Helper T cell (primary cell): Measurements from ENCODE around the genes ZNRF1 and ADAT1.

DNA sequence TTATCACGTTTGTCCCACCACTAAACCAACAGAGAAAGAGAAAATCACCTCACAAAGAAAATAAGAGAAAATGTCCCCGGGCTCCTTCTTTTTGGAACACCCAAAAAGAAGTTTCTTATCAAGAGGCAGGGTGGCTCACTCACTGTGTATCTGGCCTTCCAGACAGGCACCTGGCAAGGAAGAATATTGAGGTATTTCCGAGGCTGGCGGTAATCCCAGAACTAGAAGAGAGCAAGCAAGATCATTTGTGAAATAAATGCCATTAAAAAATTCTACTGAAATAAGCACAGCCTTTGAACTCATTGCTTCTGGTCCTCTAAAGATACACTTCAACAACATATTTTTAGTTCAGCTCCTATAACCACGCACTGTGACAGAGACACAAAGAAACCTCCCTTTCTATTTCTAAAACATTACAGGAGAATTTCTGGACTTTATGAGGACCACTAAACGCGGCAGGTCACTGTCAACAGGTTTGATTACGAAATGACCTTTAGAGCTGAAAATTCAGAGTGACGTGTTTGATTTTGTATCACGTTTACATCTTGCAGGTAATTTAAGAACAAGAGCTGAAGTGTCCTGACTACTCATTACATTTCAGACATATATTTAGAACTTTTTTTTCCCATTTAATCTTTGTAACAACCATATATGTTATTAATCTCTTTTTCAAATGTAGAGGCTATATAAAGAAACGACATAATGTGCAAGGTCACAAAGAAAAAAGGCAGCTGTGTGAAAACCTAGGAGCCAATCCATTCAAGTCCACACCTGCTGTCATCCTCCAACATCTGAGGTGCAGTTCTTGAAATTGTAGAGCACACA lies 60.9 kb downstream of the WDR59 start:
- PRO-cap, 2 experiments: no peak in any of the 2 experiments

- PRO-cap, 2 experiments: peak in 2 of 2 experiments; most common plus-strand start chr16:74999058 (in 1)
Observed at GRCh38 chr16:74998410-74999129, at the start of gene ZNRF1. TSS of gene ZNRF1 (plus strand) at chr16:74999024.

GRCh38 chr16:74999857-75000482 lies 1.1 kb downstream of the ZNRF1 start:
- PRO-cap, 2 experiments: peak in 2 of 2 experiments; most common plus-strand start chr16:75000090 (in 2); most common minus-strand start chr16:74999974 (in 1)

GRCh38 chr16:75065472-75066076 lies 51.0 kb downstream of the LDHD start:
- PRO-cap, 2 experiments: no peak in any of the 2 experiments

GRCh38 chr16:75234646-75236142 lies 16.2 kb downstream of the BCAR1 start:
- PRO-cap, 2 experiments: no peak in any of the 2 experiments

DNA sequence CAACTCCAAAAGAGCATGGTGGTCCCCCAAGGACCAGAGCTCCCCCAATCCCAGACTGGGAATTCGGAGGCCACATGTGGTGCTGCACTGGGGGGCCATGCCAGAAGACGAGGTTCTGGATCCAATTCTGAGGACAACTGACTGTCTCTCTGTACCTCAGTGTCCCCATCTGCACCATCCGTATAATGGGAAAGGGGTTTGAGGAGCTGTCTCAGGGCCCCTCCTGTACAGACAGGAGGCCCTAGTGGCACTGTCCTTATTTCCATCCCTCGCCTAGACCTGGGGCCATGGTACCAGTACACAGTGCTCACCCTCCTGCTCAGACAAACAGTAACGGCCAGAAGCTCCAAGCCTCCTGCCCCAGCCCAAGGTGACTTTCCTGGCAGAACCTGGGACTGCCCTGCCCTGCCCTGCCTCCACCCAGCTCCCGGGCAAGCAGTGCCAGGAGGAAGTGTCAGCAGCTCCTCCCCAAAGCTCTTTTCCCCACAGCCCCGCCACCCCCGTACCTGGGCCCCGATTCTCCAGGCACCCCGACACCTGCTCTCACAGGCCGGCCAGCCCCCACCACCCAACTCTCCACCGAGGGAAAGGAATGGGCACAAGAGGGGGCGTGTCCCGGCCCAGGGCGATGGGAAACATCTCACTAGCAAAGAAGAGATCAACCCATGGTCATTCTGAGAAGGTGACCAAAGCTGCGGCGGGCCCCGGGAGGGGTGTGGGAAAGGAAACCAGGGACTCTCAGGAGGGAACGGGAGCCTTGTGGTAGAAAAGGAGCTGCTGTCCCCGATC lies 1.4 kb downstream of the BCAR1 start:
- PRO-cap, 2 experiments: no peak in any of the 2 experiments

GRCh38 chr16:75264193-75264599 lies 12.8 kb upstream of the BCAR1 start:
- PRO-cap, 2 experiments: no peak in any of the 2 experiments

DNA sequence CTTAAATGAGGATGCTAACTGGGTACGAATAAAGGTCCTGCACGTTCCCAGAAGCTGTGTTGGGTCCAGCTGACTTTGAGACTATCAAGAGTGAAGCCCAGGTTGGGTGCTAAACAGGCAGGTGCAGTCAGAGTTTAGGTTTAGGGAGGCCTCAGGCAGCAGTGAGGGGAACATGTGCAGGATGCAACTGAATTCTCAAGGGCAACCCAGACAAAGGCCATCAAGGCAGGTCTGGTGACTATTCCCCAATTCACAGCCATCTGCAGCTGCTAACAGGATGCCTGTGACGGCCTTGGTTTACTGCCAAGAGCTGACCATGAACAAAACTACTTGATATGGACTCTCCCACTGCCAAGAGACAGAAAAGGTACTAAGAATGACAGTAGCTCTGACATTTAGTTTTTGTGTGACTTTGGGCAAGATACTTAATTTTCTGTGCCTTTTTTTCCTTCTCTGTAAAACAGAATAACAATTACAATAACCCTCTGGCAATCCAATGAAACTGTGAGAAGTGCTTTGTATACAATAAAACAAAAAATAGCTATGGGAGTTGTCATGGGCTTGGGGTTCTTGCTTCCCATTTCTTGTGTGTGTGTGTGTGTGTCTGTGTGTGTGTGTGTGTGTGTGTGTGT lies 45.3 kb upstream of the BCAR1 start:
- PRO-cap, 2 experiments: no peak in any of the 2 experiments

- PRO-cap, 2 experiments: peak in 2 of 2 experiments; most common plus-strand start chr16:75434016 (in 1); most common minus-strand start chr16:75433919 (in 2)
Observed at GRCh38 chr16:75433682-75434315, 496 bp upstream of the CFDP1 start.

GRCh38 chr16:75566631-75567260 lies 567 bp downstream of the GABARAPL2 start:
- PRO-cap, 2 experiments: peak in 2 of 2 experiments; most common plus-strand start chr16:75567012 (in 2); most common minus-strand start chr16:75566862 (in 2)

GRCh38 chr16:75623095-75623691 lies at the start of gene ADAT1:
TSS of gene ADAT1 (minus strand) at chr16:75623281.
- PRO-cap, 2 experiments: peak in 2 of 2 experiments; most common plus-strand start chr16:75623547 (in 1); most common minus-strand start chr16:75623241 (in 2)

DNA sequence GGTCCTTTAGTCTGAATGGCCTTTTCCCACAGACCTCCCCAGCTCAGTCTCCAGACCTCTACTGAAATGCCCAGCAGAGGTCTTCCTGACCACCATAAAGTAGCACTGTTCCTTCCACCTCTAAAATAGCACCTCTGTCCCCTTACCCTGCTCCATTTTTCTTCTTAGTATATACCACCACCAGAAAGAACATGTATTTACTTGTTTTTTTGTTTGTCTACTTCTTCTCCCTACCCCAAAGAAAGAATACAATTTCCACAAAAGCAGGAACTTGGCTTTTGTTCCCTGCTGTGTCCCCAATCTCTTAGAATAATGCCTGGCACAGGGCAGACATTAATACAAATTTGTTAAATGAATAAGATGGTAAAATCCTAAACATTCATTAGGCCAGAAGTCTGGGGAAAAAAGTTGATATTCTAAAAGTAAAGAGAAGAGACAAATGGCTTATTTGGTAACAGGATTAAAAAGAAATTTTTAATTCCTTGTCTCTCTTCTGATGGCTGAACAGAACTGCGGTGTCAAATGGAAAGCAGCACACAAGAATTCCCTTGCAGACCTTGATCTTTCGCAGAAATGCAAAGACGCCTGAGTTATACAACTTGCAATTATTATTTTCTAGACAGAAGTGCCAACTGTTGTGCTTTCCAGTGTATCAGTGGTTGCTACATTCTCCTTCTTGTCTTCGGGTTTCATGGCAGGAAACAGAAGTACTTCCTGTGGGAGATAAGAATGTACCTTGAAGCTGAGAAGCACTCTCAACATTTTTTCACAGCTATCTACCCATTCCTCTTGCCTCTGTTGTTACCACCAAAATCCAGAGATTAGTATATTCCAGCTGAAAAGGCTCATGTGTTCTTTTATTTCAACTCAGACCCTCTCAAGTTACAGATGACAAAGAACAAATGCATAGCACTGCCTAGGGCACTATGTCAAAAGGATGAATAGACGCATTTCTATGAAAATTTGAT lies 4.5 kb upstream of the ADAT1 start:
- PRO-cap, 2 experiments: no peak in any of the 2 experiments

DNA sequence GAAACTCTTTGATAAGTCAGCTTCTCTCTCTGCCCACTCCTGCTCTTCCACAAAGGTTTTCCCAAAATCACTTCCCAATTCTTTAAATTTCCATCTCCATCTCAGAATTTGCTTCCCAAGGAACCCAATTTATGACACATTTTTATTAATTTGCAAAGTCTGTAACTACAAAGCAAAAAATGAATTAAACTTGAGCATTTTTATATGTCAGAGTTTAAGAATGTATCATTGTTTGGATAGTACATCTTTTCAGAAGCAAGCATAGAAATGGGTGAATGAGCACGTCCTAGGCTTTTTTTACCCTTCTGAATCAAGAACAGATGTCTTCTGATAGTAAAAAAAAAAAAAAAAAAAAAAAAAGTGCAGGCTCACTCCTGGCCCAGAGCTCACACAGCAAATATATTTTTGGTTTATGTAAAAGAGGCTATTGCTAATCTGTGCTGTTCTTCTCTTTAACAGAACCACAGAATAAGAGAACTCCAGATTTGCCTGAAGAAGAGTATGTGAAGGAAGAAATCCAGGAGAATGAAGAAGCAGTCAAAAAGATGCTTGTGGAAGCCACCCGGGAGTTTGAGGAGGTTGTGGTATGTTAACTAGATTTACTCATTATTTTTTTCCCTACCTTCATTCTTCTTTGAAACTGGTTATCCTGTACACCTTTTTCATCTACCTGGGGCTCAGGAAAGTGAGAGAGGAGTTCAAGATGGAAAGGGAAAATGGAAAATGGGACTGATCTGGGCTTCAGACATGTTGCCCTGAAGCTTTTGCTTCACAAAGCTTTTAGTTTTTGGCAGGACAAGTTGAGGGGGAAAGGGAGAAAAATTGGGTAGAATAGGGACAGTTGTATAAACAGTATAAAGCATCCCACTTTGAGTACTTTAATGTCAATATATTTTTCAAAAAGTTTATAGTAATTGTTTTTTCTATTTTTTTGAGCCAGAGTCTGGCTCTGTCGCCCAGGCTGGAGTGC lies 6.5 kb downstream of the TERF2IP start:
- PRO-cap, 2 experiments: no peak in any of the 2 experiments

GRCh38 chr16:76879340-76879812 lies 311.6 kb upstream of the MON1B start:
- PRO-cap, 2 experiments: no peak in any of the 2 experiments

GRCh38 chr16:78092507-78092933 lies 6.9 kb upstream of the WWOX start:
- PRO-cap, 2 experiments: no peak in any of the 2 experiments

DNA sequence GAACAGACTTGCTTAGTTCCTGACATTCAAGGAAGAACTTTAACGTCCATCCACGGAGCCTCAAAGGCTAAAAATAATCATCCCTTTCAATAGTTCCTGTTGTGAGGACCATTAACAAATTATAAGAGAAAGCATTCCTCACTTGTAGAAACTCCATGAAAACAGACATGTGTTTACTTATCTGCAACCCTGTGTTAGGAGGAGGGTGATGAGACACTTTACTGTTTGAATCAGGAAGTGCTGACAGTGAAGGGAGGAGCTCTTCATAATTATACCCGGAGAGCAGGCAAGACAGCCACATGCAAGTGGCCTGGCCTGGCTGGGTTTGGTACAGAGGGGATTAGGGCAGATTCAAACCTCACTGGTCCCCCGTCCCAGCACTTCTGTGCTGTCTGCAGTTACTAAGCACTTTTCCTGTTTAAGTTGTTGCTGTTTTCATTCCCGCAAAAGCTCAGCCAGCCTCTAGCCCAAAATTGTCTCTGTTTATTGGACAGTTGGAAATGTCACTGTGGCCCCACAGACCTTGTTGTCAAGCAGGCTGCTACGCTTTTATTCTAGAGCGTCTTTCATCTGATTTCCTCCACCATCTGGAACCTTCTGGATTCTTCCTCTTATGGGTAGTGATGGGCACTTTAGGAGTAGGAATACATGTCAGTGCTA lies 78.5 kb downstream of the WWOX start:
- PRO-cap, 2 experiments: no peak in any of the 2 experiments

- PRO-cap, 2 experiments: no peak in any of the 2 experiments
Observed at GRCh38 chr16:78463553-78464408, 364.3 kb downstream of the WWOX start.

GRCh38 chr16:78505968-78506728 lies 406.7 kb downstream of the WWOX start:
- PRO-cap, 2 experiments: no peak in any of the 2 experiments

DNA sequence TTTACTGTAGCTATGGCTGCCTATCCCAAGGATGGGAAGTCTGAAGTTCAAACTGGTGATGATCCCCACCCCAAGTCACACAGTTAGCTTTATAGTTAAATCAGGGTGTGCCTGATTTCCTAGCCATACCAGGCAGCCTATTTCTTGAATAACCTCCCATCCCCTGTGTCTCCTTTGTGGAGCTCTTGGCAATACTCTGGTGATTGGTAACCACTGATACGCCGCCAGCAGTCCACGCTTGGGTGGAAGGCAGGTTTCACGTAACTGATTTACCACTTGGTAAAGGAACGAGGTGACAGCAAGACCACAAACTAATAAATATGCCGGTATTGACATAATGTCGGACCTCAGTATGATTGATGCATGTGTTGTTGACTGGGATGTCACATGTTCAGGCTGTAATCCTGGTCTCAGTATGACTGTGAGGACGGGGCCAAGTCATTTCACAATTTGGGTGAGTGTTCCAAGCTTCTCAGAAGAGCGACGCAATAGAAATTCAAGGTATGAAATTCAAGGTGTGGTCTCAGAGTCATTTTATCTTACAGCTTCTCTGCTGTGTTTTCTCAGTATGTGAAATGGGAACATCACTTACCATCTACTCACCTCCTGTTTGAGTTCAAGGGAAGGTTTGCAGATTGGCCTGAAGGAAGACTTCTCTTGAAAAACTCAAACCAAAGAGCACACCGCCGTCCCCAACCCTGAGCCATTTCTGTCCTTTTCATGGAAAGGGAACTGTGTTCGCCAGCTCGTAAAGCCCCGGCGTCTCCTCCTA lies 678.8 kb downstream of the WWOX start:
- PRO-cap, 2 experiments: no peak in any of the 2 experiments

DNA sequence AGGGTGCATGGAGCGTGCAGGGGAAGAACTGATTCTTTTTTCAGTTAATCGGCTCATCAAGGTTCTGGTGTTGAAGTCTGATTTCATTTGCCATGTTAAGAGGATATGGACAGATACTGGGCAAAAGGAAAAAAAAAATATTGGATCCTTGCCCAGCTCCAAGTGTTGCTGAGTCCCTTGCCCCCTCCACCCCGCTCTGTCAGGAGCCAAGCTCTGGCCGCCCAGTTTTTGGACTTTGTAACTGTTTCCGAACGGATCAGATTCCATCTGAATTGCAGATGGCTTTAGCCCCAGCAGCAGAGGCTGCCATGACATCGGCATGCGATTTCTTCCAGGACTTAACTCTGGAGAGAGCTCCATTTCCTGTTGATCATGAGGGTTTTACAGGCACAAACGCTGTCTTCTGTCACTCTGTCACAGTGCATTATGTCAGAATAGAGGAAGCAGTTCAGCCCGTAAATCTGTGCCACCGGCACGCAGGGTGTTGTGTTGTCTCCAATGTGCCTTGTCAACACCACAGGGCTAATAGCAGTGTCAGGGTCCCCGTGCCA lies 615.6 kb downstream of the MAF start:
- PRO-cap, 2 experiments: no peak in any of the 2 experiments